ENCODE measurements around a stretch of chr12.

GRCh38 chr12:124700919-124701563 lies 133.6 kb upstream of the NCOR2 start:
- RRBS = no CpG with 5 or more reads among the region's 13 CpGs

DNA sequence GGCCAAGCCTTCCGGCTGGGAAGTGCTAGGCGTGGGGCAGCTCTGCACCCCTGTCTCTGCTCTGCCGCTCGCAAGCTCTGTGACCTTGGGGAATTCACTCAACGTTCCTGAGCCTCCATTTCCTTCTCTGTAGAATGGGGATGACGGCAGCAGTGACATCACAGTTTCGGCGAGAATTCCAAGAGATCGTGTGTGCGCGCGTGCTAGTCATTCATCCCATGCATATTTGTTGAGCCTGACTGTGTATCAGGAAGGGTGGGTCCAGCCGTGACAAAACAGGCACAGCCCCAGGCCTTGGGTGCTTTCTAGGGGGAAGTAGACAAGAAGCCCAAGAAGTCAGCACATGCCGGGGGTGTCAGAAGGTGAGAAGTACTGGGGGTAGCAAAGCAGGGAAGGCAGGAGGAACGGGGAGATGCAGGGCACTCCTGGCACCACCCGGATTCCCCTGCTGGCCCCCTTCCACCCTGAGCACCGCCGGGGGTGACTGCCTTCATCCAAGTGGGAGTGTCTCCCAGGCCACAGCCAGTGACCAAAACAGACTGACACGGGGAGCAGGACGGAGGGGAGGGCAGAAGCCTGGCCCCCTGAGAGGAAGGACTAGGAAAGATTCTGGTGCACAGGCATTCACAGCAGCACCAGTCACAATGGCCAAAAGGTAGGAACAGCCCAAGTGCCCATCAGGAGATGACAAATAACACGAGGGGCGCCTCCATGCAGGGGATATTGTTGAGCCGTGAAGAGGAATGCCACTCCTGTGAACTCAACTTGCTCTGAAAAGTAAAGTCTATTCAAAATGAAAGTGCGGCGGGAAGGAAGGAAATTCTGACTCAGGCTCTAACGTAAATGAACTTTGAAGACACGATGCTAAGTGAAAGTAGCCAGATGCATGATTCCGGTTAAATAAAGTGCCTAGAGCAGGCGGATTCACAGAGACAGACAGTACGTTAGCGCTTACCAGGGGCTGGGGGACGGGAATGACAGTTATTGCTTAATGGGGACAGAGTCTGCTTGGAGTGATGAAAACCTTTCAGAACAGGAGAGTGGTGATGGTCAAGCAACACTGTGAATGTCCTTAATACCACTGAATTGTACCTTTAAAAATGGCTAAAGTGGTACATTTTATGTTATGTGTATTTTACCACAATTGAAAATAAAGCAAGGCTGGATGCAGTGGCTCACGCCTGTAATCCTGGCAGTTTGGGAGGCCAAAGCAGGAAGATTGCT lies 146.0 kb upstream of the NCOR2 start:
- RRBS = 66% methylated on average over 3 of the region's 33 CpGs

- RRBS = no CpG with 5 or more reads among the region's 8 CpGs
These were observed 126.7 kb downstream of the SCARB1 start for GRCh38 chr12:124736985-124737424.

- RRBS = 87% methylated on average over 4 of the region's 22 CpGs
These were observed 121.1 kb downstream of the SCARB1 start for GRCh38 chr12:124742498-124743122.

GRCh38 chr12:124744597-124745052 lies 119.0 kb downstream of the SCARB1 start:
- RRBS = no CpG with 5 or more reads among the region's 9 CpGs

GRCh38 chr12:124776931-124777765 lies 86.5 kb downstream of the SCARB1 start:
- RRBS = 83% methylated on average over 2 of the region's 17 CpGs

- RRBS = 71% methylated on average over 1 of the region's 21 CpGs
These were observed 66.3 kb downstream of the SCARB1 start for GRCh38 chr12:124797138-124797902.

GRCh38 chr12:124867313-124867797 lies 3.7 kb upstream of the SCARB1 start:
- RRBS = no CpG with 5 or more reads among the region's 5 CpGs

- RRBS = no CpG with 5 or more reads among the region's 11 CpGs
These were observed 3.9 kb upstream of the UBC start for GRCh38 chr12:124918223-124918804.

- RRBS = no CpG with 5 or more reads among the region's 48 CpGs
These were observed 25.4 kb upstream of the UBC start for GRCh38 chr12:124939447-124940577.

DNA sequence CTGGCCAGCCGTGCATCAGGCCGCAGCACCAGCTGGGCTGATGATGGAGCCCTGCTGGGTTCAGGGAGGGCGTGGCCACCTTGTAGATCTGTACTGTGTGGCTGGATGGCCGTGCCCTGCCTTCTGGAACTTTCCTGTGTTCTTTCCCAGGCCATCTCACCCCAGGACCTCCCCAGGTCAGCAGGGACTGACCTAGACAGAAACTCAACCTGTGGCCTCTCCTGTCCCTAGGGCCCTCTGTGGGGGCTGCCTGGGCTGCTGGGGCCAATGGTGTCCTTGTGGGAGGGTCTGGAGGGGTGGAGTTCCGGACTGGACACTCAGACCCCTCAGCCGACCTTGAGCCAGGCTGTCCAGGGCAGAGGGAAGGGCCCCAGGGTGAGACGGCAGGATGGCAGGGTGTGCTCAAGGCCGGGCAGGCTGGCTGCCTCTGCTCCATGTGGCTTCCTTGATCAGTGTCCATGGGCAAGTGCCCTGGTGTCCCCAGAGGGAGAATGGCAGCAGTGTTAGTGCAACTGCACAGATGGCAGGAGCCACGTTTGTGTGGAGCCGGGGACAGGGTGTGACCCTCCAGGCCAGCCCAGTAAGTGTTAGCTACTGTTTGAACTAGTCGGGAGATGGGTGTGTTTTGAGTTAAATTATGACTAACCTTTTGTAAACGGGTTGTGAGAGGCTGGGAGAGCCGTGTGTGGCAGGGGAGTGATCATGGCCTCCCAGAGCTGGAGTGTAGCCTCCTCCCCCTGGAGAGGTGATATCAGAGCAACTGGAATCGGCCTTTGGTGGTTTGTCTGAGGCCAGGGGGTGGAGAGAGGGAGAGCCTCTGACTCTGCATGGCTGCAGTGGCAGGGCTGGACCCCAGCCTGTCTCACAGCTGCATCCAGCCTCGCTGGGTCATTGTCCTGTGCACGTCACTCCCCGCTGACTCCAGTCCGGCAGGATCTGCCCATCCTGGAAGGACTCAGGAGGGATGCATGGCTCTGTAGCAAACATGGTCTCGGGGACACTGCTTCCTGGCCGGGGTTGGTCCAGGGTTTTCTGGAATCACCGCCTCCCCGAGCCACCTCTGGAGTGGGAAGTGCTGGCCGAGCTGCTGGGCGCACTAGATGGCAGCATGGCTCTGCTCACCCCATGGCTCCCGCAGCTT lies 27.7 kb downstream of the AACS start:
- RRBS = 43% methylated on average over 5 of the region's 25 CpGs

DNA sequence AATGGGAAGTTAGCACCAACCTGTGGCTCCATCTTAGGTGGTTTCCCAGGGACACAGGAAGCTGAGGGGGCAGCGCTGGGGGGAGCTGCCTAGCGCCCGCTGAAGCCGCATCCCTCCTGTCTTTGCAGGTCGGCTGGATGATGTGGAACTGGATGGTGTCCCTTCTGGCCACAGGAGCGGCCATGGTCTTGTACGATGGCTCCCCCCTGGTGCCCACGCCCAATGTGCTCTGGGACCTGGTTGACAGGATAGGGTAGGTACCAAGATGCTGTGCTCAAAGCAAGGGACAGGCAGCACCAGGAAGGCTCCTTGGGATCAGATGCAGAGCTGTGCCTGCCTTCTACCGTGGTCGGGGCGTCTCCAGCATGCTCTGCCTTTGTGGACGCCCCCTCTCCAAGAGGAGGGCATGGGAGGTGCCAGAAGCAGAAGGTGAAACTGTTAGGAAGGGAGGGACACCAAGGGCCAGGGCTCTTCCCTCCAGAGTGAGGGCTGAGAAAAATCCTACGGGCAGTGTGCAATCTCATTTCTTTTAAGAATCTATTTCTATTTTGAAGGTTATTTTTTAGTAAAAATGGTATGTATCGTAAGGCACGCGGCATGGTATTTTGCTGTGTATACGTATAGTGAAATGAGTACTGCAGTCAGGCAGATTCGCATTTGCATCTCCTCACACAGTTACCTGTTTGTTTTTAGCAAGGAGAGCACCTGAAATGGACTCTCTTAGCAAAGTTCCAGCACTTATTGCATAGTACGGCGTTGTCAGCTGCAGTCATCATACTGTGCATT lies 53.5 kb downstream of the AACS start:
- RRBS = no CpG with 5 or more reads among the region's 20 CpGs

- RRBS = no CpG with 5 or more reads among the region's 10 CpGs
These were observed 59.4 kb downstream of the AACS start for GRCh38 chr12:125124606-125125150.

DNA sequence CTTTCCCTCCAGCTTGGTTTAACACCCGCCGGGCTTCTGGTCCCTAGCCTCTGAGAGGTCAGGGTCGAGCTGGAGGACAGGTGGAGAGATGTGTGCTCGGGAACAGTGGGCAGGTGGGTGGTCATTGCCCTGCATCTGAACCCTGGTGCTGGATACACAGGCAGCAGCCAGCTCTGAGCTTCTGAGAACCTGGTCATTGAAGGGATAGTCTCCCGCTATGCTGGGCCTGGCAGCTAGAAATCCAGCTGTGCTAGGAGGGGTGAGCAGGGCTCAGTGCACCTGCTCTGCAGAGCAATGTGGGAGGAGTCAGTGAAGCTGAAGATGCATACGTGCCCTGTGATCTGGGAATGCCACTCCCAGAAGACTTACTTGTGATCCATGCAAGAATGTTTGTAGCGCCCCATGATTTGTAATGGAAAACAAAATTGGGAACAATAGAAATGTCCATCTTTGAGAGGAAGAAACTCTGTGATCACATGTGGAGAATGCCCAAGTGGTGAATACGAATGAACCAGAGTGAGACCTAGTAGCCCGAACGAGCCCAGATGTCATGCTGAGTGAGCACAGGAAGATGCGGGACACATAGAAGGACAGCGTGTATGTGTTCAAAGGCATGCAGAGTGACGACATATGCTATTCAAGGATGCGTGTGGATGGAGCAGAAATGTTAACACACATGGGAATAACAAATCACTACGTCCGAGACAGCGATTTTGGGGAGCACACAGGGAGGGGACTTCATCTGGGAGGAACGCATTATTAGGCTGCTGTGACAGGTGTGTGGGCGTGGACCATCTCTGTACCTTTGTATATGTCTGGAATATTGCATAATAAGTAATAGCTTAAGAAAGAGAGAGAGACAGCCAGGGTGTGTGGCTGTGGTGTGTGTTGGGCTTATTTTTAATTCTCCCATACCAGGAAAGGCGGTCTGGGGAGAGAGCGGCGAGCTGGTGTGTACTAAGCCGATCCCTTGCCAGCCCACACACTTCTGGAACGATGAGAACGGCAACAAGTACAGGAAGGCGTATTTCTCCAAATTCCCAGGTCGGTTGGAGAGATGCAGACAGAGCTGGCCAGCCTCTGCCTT lies 57.4 kb upstream of the TMEM132B start:
- RRBS = no CpG with 5 or more reads among the region's 27 CpGs

DNA sequence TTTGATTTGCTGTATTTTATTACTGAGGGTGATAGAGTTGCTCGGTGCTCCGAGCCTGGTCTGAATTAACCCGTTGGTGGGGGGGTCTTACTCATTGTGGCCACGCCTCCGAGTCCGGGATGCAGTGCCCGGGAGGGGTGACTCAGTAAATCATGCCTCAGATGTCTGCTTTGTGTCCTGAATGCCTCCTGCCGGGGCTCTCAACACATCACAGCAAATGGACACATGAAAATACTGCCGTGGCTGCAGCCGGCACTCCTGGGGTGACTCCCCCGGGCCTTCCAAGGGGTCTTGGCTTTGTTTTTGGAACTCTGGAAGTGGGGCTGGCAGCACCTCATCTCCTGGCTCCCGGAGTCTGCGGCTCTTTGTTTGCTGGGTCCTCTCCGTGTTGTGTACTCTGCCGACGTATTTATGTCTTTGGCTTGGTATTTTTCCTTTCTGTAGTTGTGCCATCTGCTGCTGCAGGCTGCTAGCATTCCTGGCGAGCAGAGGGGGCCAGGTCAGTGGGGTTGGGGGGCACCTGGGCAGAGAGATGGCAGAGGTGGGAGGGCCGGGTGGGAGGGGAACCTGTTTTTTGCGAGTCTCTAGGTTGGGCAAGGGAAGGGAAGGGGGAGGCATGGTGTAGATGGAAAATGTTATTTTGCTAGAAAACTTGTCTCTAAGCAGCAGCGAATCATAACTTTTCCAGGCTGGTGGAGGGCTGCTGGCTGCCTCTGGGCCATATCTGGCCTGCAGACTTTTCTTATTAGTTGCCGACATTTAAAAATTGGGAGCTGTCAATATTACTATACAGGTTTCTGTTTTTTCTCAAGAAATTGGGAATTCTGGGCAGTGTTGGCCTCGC lies 8.2 kb downstream of the TMEM132B start:
- RRBS = 6% methylated on average over 4 of the region's 22 CpGs

GRCh38 chr12:125848260-125848667 lies 662.1 kb downstream of the TMEM132B start:
- RRBS = no CpG with 5 or more reads among the region's 5 CpGs

- RRBS = no CpG with 5 or more reads among the region's 16 CpGs
These were observed 1397.1 kb downstream of the TMEM132B start for GRCh38 chr12:126583251-126583681.

DNA sequence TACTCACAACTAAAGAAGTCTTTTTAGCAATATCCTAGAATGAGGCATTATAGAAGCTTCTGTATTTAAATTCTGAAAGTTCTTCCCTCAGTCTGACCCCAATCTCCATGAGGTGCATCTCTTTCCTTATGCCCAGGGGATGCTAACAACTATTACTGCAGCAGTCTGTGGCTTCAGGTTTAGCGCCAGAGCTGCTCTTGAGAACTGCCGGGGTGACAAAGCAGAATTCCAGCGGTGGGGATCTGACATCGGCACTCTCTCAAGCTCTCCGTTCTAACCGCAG lies 155.8 kb upstream of the TMEM132C start:
- RRBS = no CpG with 5 or more reads among the region's 6 CpGs

DNA sequence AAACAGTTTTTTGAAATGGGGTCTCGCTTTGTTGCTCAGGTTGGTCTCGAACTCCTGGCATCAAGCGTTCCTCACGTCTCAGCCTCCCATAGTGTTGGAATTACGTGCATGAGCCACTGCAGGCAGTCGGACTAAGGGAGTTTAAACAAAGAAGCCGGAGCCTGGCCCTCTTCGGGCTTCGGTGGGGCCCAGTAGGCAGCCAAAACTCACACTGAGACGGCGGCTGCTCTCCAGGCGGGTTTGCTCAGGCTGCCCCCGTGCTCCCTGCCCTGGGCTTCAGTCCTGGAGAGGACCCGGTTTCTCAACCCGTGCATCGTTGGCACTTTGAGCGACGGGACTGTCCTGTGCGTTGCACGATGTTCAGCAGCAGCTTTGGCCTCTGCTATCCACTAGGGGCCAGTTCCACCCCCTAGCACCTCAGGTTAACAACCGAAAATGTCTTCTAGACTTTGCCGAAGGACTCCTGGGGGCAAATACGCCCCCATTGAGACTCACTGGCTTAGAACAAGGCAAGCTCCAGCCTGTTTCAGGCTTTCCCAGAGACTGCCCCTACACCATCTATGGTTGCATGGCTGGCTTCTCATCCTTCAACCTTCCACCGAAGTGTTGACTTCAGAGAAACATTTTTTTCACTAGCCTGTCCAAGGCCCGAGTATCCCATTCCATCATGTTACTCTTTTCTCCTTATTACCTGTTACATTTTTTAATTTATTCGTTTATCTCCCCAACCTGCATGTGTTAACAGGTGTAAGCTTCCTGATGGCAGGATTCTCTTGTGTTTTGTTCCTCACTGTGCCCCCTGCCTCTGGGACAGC lies 804 bp upstream of the SLC15A4 start:
- RRBS = no CpG with 5 or more reads among the region's 26 CpGs

DNA sequence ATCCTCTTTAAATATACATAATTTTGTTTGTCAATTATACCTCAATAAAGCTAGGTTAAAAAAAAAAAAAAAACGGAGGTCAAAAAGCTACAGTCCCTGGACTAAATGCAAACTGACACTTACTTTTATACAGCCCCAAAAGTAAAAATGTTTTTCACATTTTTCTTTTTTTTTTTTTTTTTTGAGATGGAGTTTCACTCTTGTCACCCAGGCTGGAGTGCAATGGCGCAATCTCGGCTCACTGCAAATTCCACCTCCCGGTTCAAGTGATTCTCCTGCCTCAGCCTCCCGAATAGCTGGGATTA lies 29.3 kb downstream of the TMEM132D start:
- RRBS = no CpG with 5 or more reads among the region's 5 CpGs

All from renal cortical epithelial cell (primary cell).